Suprapubic skin (tissue), 4 donors: Measurements from ENCODE around the gene KCNMB4.

GRCh38 chr12:68135937-68136453 is 23.5 kb downstream of the IFNG start:
- PRO-cap = no peak
- RAMPAGE, long total RNA, 4 experiments = no peak in any of the 4 experiments

DNA sequence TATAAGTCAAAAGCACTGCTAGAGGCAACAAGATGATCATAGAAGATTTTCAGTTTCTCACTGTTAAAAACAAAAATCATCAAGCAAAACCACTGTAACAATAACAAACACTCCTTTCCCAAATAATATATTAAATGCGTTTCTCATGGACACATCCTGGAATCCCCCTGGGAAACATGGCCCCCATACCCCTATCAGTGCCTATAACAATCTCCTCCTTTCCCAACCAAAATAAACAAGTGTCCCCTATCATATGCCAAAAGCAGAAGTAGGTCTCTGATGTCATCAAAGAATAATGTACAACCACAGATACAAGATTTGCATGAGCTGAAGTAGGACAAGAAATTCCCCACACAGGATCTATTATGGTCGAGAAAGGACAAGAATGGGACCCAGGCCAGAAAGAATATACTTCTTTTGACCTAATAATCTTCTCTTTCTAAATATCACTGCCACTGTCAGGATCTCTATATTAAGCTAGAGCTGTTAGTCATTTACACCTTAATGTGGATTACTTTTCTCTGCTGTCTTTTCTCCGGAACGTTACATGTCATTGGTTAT is 27.0 kb upstream of the MDM1 start:
- PRO-cap = no peak
- RAMPAGE, long total RNA, 4 experiments = no peak in any of the 4 experiments

DNA sequence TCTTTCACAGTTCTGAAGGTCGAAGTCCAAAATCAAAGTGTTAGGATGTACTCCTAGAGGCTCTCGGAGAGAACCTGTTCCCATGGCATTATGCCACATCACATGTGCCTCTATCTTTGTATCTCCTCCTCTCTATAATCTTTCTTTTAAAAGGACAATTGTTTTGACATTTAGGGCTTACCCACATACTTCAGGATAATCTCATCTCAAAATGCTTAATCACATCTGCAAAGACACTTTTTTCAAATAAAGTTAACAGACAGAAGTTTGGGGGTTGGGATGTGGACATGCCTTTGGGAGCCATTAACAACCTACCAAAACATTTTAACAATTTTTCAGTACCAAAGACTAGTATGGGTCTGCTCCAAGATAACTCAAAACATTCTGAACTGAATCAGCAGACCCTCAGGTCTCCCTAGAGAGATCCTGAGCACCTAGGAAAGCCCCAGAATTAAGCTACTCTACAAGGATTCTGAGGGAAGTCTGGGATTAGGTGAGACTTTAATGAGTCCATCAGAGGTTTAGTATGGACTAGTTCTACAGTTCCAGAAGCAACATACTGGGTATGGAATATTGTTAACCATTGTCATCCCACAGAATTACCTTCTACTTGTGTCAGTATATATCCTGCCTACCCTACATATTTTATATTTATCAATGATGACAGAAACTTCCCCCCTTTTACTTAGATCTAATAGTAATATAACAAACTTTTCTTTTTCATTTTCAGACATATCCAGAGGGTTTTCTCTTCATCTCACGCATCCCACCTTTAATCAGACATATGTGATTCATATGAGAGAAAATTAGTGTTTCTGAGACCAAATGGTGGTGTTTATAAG is 20.1 kb upstream of the NUP107 start:
- PRO-cap = no peak
- RAMPAGE, long total RNA, 4 experiments = no peak in any of the 4 experiments

GRCh38 chr12:68823790-68824788 is 16.1 kb downstream of the MDM2 start:
- PRO-cap = no peak
- RAMPAGE, long total RNA, 4 experiments = no peak in any of the 4 experiments

GRCh38 chr12:69101691-69102095 is 137.7 kb upstream of the CPSF6 start:
- PRO-cap = no peak
- RAMPAGE, long total RNA, 4 experiments = no peak in any of the 4 experiments

DNA sequence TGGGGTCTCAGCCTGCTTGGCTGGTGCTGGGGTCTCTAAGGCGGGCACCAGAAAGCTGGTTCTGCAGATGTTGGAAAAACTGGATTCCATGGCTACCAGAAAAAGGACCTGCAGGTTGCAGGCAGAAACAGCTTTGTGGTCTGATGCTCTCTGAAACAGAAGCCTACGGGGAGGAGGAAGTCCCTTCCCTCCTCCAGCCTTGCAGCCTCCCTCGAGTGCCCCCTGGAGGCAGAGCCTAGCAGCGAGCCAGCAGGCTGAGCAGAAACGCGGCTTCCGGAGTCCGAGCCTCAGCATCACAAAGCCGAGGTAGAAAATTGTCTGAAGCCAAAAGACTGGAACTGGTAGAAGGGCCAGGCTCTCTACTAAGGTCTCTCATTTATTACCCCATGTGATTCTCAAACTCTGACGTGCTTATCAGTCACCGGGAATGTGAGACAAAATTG is 82.3 kb upstream of the CPSF6 start:
- PRO-cap = no peak
- RAMPAGE, long total RNA, 4 experiments = no peak in any of the 4 experiments

GRCh38 chr12:69415720-69416286 is 54.4 kb upstream of the FRS2 start:
- PRO-cap = no peak
- RAMPAGE, long total RNA, 4 experiments = no peak in any of the 4 experiments

DNA sequence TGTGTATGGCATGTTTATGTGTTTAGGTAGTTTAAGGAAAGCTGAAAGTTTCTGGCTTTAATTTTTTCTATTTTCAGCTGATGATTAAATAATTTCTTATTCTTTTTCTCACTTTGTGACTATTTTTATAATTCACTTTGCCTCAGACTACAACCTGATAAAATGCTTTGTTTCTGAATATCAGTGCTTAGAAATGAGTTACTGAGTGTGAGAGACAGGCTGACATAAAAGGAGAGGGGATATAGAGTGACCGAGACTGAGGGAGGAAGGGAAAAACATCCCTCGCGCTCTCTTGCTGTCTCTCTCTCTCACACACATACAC is 45.0 kb downstream of the FRS2 start:
- PRO-cap = no peak
- RAMPAGE, long total RNA, 4 experiments = no peak in any of the 4 experiments

- PRO-cap = bidirectional peak, plus-strand start at chr12:69739688, minus-strand start at chr12:69739712; unidirectional peak, minus-strand start at chr12:69739997
- RAMPAGE, long total RNA, 4 experiments = no peak in any of the 4 experiments
Measured at GRCh38 chr12:69739656-69740340, 1.1 kb downstream of the RAB3IP start.

GRCh38 chr12:69932938-69933589 is 108.0 kb downstream of the MYRFL start:
- PRO-cap = no peak
- RAMPAGE, long total RNA, 4 experiments = no peak in any of the 4 experiments

DNA sequence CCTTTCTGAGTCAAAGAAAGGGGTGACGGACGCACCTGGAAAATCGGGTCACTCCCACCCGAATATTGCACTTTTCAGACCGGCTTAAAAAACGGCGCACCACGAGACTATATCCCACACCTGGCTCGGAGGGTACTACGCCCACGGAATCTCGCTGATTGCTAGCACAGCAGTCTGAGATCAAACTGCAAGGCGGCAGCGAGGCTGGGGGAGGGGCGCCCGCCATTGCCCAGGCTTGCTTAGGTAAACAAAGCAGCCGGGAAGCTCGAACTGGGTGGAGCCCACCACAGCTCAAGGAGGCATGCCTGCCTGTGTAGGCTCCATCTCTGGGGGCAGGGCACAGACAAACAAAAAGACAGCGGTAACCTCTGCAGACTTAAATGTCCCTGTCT is 188.2 kb downstream of the MYRFL start:
- PRO-cap = no peak
- RAMPAGE, long total RNA, 4 experiments = no peak in any of the 4 experiments

GRCh38 chr12:70040031-70040748 is 203.0 kb upstream of the CNOT2 start:
- PRO-cap = no peak
- RAMPAGE, long total RNA, 4 experiments = no peak in any of the 4 experiments

DNA sequence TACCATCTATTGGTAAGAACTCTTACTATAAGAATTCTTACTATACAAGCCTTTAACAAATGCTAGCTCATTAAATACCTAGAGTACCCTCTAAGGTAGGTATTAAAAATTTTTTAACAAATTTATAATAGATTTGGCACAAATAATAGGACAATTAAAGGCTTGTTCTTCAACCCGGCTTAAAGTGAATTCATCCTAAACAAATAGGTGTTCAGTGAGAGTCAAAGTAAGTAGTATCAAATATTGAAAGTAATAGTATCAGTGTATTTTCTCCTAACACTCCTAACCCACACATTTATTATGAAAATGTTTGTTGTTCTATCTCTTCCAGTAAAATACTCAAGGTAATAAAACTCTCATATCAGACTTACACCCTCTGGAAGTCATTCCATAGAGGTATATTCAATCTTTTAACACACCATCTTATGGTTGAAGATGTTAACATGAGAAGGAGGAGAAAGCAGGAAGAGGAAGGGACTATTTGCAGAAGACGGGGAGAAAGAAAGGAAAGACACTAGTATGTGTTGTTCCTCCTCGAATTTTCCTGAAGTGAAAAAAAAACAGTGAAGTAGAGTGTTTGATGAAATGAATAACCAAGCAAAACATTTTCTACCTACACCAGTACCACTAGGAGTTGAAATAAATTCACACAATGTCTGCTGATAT is 1.6 kb upstream of the CNOT2 start:
- PRO-cap = no peak
- RAMPAGE, long total RNA, 4 experiments = no peak in any of the 4 experiments

DNA sequence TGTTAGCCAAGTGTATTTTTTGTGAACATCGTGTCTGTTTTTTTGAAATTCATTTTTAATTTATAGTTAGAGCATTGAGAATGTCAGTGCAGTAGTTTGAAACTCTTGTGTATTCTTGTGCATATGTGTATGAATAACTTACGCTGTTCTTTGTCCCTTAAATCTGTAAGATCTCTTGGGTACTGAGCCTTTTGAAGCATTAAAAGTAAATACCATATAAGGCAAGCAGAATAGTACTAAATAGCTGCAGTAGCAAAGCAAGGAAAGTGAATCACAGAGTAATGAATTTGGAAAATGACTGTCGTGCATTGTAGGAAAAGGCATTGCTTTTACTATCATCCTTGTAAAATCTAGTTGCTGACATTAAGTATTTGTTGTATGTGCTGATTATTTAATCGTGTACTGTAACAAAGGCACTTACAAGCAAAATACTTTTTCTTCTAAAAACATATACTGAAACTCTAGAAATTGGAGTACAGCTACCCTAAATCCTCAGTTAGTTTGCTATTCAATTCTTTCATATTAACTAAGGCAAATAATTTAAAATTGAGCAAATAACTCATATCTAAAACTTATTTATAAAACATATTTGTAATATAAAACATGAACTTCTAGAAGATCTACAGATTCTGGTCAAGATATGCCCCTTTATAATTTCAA is 12.2 kb downstream of the CNOT2 start:
- PRO-cap = no peak
- RAMPAGE, long total RNA, 4 experiments = no peak in any of the 4 experiments

DNA sequence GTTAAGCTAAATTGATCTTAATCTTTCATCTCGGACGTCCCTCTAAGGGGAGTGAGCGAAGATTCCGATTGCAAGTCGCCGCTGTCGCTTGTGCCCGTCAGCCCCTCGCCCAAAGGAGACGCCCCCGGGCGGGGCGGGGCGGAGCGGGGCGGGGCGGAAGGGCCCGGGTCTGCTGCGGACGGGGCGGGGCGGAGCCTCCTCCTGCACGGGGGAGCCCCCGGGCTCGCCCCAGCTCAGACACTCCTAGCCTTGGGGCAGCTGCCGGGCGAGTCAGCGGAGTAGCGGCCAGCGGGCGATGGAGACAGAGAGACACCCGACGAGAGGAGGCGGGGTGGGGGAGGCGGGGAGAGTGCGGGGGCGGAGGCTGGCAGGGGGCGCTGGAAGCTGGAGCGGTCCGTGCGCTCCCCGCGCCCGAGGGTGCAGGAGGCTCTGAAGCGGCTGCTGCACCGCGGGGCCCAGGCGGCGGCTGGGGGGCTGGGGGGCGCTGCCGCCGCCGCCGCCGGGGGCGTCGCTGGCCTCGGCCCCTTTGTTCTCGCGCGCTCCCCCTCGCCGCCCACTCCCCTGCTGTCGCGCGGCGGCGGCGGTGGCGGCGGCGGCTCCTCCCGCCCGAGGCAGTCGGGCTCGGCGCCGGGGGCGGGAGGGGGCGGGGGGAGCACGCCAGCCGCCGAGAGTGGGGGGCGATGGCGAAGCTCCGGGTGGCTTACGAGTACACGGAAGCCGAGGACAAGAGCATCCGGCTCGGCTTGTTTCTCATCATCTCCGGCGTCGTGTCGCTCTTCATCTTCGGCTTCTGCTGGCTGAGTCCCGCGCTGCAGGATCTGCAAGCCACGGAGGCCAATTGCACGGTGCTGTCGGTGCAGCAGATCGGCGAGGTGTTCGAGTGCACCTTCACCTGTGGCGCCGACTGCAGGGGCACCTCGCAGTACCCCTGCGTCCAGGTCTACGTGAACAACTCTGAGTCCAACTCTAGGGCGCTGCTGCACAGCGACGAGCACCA is at the start of gene KCNMB4:
Gene KCNMB4 (plus strand): TSS at position 236 of the 997 bp plus-strand sequence.
- PRO-cap = bidirectional peak, plus-strand start at position 240 of the sequence, minus-strand start at position 44 of the sequence
- RAMPAGE, long total RNA, 4 experiments = start-site peak on the plus strand in 1 of 4 experiments, centred at position 837 of the sequence, 15 reads per replicate

- PRO-cap = no peak
- RAMPAGE, long total RNA, 4 experiments = no peak in any of the 4 experiments
Measured at GRCh38 chr12:70557385-70558506, 79.5 kb downstream of the PTPRB start.

DNA sequence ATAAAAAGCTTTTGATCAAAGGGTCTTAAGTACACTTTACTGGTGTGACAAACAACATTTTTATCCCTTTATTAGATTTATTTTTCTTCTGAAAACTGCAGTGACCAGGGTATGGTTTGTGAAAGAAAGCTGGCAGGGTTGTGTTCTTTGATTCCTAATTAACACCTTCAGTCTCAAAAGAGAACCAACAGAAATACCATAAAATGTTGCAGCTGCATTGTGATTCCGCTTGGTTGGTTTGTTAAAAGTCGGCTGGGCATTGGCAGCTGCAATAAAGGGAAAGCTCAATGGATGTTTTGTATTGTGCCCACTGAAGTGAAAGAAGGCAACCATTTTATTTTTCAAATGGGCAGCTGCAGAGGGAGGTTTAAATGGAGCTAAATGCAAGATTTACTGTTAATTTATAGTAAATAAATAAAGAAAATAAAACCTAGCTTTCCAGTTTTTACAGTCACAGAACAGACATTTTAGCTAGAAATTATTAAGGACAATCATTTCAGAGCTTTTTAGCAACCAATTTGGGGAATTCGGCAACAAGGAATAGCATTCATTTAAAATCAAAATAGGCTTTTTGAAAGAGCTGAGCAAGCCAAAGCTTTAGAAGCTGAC is 16.8 kb downstream of the LGR5 start:
- PRO-cap = no peak
- RAMPAGE, long total RNA, 4 experiments = no peak in any of the 4 experiments

DNA sequence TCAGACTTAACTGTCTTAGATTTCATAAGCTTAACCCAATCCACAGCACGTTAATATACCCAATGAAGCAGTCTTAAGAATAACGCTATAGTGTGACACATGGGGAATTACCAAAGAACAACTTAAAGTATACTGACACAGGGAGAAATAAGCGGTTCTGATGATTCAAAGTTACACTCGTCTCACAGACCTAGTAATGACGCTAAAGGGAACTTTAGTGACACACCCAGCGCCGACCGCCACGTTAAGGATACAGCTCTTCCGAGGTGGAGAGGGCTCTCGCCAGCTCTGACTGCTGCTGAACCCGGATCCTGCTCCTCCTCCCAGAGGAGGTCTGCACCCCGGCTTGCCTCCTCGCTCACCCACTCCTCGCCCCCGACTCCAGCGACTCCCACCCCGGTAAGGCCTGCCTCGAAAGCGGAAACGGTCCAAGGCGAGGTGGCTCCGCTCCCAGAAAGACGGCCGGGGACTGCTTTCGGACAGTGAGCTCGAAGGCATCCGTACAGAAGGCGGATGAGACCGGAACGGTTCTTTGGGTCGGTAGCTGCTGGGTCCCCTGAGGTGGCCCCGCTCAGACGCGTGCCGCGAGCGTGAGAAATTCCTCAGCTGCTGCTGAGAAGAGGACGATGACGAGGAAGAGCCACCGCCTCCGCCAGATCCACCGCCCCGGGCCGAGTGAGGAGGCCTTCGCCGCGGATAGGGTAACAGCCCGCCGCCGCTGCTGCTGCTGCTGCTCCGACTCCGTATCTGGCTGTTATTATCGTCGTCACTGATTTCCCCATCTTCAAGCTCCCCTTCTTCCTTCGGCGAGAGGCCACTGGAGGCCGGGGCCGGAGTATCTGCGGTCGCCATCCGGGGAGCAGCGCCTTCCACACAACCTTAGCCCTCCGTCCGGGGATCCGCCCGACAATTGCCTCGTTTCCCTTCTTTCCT is 623 bp downstream of the ZFC3H1 start:
- PRO-cap = unidirectional peak, plus-strand start at position 223 of the sequence; bidirectional peak, plus-strand start at position 655 of the sequence, minus-strand start at position 677 of the sequence
- RAMPAGE, long total RNA, 4 experiments = start-site peak on the minus strand in 1 of 4 experiments, centred at position 465 of the sequence, 56 reads per replicate

- PRO-cap = bidirectional peak, plus-strand start at chr12:71755509, minus-strand start at chr12:71755496; bidirectional peak, plus-strand start at chr12:71755828, minus-strand start at chr12:71755646
- RAMPAGE, long total RNA, 4 experiments = no peak in any of the 4 experiments
Measured at GRCh38 chr12:71755019-71755968, 631 bp downstream of the RAB21 start.

DNA sequence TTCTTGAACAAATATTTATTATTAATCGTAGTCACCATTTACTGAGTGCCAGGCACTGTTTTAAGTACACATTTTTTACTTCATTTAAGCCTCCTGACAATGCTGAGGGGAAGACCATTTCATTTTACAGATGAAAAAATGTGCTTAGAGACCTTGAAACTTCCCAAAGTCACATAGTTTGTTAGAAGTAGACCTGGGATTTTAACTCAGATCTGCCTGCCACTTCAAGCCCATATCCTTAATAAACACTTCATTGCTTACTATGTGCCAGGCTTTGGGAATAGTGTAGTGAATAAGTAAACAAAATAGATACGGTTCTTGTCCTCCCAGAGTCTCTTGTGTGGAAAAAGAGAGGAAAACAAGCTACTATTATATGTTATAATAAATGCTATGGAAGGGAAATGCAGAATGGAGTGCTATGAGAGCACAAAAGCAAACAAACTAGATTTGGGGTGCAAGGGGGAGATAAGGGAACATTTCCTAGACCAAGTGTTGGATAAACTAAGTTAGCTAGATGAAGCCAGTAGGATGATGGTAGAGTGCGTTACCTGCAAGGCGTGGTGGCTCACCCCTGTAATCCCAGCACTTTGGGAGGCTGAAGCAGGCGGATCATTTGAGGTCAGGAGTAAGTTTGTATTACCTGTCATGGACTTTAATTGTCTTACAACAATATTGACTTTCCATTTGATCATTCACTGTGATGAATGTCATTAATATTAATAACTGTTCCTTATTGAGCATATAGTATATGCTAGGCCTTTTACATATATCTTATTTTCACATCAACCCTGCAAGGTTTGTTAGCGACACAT is 23.9 kb downstream of the RAB21 start:
- PRO-cap = no peak
- RAMPAGE, long total RNA, 4 experiments = no peak in any of the 4 experiments